Stomach (tissue), 7 donors: Measurements from ENCODE around the gene NUDT9.

DNA sequence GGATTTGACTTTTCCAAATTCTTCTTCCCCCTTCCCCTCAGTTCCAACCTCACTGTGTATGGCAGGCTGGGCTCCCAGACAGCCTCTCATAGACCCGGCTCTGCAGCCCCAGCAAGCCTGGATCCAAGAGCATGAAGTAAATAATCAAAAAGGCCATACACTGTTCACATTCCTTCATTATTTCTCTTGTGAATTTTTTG lies 446.7 kb downstream of the NKX6-1 start:
- PRO-cap = unidirectional peak, minus-strand start at position 115 of the sequence
- RAMPAGE, long total RNA, 5 experiments = no peak in any of the 5 experiments
- RRBS = no CpG with 5 or more reads among the region's 1 CpG

DNA sequence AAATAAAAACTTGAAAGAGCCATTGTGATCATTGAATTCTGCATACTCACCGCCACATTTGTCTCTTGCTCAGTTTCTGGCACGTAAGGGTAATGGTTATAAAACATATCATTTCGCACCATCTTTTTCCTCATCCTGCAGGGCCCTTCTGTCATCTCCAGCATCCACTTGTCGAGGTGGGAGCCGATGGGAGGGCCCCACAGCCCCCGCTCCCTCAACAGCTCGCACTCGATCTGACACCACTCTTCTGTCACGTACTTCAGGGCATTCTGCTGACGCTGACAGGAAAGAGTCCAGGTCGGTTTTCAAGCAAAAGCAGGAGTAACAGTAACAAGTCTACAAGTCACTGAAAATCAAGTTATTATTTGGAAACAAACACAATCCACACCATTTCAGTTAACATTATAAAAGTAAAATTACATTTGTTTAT lies 150.4 kb downstream of the CDS1 start:
- PRO-cap = no peak
- RAMPAGE, long total RNA, 5 experiments = start-site peak on the minus strand in 3 of 5 experiments, centred at positions 250 to 379 of the sequence, 15 to 61 reads per replicate
- RRBS = no CpG with 5 or more reads among the region's 11 CpGs

GRCh38 chr4:84937279-84938217 lies 28.9 kb downstream of the WDFY3 start:
- PRO-cap = no peak
- RAMPAGE, long total RNA, 5 experiments = start-site peak on the minus strand in 1 of 5 experiments, at chr4:84937890-84937910 at its widest, 6 reads per replicate
- RRBS = no CpG with 5 or more reads among the region's 6 CpGs

DNA sequence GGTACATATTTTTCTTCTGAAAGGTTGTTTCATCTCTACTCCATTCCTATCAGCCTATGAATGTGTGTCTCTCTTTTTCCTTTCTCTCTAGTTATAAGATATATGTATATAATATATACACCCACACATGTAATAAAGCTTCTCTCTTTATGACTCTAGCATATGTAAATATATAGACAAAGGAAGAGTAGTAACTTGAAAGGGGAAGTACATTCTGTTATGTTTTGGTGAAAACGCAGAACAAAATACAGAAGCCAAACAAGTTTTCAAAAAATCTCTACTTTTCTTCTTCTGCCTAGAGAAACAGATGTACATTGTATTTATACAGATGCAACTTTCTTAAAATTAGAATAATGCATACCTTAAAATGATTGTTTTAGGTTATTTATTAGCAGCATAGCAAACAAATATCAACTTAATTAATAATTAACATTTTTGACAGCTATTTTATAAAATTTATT lies 227.1 kb downstream of the ARHGAP24 start:
- PRO-cap = no peak
- RAMPAGE, long total RNA, 5 experiments = no peak in any of the 5 experiments
- RRBS = no CpG with 5 or more reads among the region's 1 CpG

GRCh38 chr4:85741697-85742301 lies 266.8 kb downstream of the ARHGAP24 start:
- PRO-cap = no peak
- RAMPAGE, long total RNA, 5 experiments = start-site peak on the plus strand in 3 of 5 experiments, at chr4:85742055-85742229 at its widest, 8 to 20 reads per replicate
- RRBS = no CpG with 5 or more reads among the region's 3 CpGs

GRCh38 chr4:85757998-85758802 lies 283.2 kb downstream of the ARHGAP24 start:
- PRO-cap = no peak
- RAMPAGE, long total RNA, 5 experiments = start-site peak on the plus strand in 4 of 5 experiments, at chr4:85758267-85758633 at its widest, 7 to 45 reads per replicate
- RRBS = no CpG with 5 or more reads among the region's 9 CpGs

GRCh38 chr4:85994796-85995781 lies 364.8 kb downstream of the MAPK10 start:
- PRO-cap = no peak
- RAMPAGE, long total RNA, 5 experiments = start-site peak on the plus strand in 3 of 5 experiments, at chr4:85994792-85995671 at its widest, 12 to 45 reads per replicate
- RRBS = no CpG with 5 or more reads among the region's 12 CpGs

- PRO-cap = no peak
- RAMPAGE, long total RNA, 5 experiments = no peak in any of the 5 experiments
- RRBS = no CpG with 5 or more reads among the region's 2 CpGs
These were observed 92.1 kb upstream of the MAPK10 start for GRCh38 chr4:86452008-86452278.

DNA sequence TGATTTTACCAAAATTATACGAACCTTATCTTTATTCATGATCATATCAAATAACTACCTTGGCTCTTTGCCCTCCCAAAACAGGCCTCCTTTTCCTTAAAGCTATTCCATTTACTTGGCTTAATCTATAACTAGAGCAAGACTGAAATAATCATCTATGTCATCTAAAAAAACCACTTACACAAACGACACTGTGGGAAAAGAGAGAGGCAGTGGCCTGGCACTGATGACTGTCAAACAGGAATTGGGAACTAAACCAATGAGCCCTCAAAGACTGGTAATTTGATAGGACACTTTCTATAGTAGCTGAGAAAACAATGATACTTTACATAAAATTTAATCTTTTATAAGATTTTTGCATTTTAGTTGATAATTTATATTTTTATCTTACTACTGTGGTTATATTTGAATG lies 11.7 kb upstream of the PTPN13 start:
- PRO-cap = no peak
- RAMPAGE, long total RNA, 5 experiments = no peak in any of the 5 experiments
- RRBS = no CpG with 5 or more reads among the region's 2 CpGs

- PRO-cap = unidirectional peak, minus-strand start at chr4:87009310
- RAMPAGE, long total RNA, 5 experiments = no peak in any of the 5 experiments
- RRBS = no CpG with 5 or more reads among the region's 4 CpGs
These were observed 74.1 kb downstream of the AFF1 start for GRCh38 chr4:87008600-87009705.

DNA sequence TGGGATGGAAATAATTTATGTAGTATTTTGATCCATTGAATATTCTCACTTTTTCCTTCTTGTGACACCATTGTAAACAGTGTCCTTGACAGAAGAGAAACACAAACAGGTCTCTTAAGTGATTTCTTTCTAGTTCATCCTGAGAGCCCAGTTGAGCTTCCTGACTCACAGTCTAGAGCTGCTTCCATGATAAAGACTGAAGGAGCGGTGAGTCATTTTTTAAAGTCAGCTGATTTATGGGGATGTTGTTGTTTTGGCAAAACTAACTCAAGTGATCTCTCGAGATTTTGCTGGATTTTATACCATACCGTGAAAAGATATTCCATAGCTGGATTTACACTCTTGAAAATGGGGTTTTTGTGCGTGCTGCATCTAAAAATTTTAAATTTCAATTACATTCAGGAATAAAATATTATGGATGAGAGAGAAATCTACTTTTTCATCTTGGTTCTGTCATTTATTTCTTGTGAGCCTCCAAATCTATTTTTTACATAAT lies 76.9 kb downstream of the AFF1 start:
- PRO-cap = no peak
- RAMPAGE, long total RNA, 5 experiments = no peak in any of the 5 experiments
- RRBS = no CpG with 5 or more reads among the region's 4 CpGs

DNA sequence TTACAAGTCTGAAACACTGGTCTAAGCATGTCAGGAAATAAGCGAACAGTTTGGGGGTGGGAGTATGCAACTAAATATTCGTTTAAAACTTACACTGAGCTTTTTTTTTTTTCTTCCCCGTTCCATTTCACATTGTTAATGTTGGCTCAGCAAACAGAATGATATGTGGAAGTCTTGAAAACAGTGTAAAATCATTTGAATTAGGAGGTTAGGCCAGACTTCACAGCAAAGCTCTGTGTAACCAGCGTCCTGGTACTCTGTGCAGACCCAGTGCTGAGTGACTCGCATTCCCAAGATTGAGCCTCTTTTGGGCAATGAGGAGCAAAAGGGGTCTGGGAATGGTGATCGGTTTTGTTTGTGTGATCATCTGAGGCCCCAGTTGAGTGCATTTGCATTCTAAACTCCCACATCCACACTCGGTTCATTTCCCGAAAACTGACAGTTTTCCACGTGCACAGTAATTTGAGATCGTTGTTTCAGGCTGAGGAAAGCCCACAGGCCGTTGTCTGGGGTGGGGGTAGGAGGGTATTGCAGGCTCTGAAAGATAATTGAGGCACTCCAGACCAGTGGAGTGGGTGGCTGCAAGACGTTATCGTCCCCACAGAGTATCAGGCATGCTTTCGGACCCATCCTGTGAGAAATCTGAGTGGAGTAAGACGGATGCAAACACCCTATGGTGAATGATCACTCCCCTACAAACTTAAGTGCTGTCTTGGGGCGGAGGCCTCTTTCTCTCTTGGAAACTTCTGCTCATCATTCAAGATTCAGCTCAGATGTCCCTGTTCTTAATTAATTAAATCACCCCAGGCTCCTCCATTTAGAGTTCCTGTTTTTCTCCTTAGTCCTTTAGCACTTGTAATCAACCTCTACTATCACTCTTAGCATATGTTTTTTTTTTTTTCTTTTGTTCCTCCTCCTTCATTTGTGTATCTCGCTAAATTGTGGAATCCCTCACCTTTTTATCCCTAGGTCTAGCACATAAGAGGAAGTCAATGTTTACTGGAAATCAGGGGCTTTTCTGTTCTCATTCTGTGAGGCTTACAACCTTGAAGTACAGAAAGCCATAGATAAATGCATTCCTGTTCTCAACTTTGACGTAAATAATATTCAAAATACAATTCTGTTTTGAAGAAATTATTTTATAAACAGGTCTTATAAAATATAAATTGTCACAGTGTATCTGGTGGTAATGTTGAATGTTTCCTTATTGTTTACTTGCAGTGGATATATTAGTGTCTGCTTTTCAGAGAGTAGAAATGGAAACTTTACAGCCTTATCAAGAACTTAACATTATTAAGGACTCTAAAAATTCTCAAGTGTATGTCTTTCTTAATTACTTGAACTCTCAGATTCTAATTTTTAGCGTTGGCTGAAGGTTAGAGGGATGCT lies 96.2 kb downstream of the AFF1 start:
- PRO-cap = unidirectional peak, minus-strand start at position 644 of the sequence
- RAMPAGE, long total RNA, 5 experiments = no peak in any of the 5 experiments
- RRBS = no CpG with 5 or more reads among the region's 19 CpGs

DNA sequence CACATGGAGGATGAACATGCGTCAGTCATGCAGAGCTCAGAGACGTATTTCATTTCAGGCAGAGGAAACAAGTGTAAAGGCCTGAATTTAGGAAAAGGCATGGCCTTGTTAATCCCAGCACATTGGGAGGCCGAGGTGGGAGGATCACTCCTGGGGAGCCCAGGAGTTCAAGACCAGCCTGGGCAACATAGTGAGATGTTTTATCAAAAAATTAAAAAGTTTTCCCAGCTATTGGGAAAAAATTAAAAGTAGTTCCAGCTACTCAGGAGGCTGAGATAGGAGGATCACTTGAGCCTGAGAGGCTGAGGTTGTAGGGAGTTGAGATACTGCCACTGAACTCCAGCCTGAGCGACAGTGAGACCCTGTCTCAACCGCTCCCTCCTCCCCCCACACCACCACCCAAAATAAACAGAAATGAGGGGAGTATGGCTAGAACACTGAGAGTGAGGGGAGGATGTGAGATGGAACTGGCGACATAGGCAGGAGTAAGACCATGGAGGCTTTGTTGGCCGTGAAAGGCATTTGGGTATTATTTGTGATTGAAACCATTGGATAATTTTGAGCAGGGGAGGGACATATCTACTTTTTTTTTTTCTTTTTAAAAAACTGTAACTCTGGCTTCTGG lies 117.3 kb downstream of the AFF1 start:
- PRO-cap = no peak
- RAMPAGE, long total RNA, 5 experiments = no peak in any of the 5 experiments
- RRBS = no CpG with 5 or more reads among the region's 7 CpGs

DNA sequence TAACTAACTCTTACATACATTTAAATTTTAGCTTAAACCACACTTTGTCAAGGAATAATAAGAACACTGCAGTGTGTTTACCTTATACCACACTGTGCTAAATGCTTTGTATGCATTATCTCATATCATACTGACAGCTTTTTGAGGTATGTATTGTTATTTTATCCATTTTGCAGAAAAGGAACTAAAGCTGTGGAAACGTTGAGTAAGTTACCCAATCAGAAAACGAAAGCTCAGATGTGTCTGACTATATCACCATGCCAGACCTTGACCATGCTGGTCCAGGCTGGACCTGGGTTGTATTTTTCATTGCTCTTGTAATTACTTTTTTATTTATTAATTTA lies 2.1 kb downstream of the HSD17B11 start:
- PRO-cap = no peak
- RAMPAGE, long total RNA, 5 experiments = no peak in any of the 5 experiments
- RRBS = no CpG with 5 or more reads among the region's 2 CpGs

- PRO-cap = no peak
- RAMPAGE, long total RNA, 5 experiments = no peak in any of the 5 experiments
- RRBS = no CpG with 5 or more reads among the region's 10 CpGs
These were observed 626 bp upstream of the HSD17B11 start for GRCh38 chr4:87391648-87391979.

DNA sequence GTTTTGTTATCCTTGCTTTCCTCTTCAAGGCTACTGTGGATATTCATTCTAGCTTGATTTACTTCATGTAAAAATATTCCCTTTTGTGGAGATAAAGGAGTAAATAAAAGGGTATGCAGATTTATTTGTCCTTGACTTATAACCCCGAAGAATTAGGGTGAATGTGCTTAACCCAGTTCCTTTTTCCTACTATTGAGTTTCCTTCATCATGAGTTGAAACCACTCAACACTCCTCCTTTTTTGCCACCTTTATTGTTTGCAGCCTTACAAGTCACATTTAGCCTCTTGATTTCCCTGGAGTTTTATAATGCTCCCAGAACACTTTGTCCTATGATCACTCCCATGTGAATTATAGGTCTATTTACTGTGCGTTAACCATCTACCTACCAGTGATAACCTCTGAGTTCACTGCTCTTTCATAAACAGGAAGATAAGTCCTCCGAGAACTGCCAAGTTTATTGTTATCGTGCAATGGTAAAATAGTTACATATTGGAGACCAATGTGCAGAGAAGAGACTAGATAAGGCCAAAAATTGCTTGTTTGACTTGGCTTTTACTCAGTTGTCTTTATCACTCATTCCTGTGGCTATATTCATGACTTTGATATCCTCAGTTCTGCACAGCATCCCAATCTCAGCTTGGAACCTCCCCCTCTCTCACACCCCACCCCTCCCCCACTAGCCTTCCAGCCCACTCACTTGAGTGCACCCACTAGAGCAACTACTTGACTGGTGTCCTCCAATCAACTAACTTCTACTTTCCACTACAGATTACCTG lies 13.0 kb upstream of the NUDT9 start:
- PRO-cap = no peak
- RAMPAGE, long total RNA, 5 experiments = no peak in any of the 5 experiments
- RRBS = no CpG with 5 or more reads among the region's 4 CpGs

GRCh38 chr4:87422106-87423307 lies at the start of gene NUDT9:
Gene NUDT9, plus strand, starts transcription at chr4:87422573.
- PRO-cap = bidirectional peak, plus-strand start at chr4:87422643, minus-strand start at chr4:87422509; unidirectional peak, plus-strand start at chr4:87422885; unidirectional peak, minus-strand start at chr4:87422974
- RAMPAGE, long total RNA, 5 experiments = start-site peak on the plus strand in 4 of 5 experiments, at chr4:87422567-87422935 at its widest, 16 to 199 reads per replicate
- RRBS = no CpG with 5 or more reads among the region's 63 CpGs

DNA sequence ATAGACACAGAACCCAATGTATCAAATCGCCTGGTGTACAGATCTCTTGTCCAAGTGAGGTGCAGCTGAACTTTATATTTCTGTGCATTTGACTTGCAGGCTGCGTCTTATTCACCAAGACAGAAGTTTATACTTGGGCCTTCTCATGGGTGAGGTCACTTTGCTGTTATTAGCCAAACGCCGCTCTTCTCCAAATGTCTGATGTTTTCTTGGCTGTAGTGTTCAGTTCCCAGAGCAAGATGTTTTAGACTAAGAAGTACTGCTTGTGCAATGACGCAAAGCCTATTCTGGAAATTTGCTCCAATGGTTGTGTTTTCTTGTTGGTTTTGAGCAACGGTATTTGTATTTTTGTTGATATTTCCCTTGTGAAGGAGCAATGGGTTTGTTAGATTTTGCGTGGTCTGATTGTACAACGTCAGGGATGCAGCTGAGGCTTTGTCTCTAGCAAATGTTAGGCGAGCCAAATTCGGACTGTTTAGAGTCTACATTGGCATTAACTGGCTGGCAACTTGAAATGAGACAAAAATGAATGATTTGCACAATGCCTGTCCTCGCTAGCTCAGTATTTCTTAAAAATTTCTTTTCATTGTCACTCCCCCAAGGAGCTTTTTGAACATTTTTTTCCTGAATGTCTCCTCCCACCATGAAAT lies 11.4 kb upstream of the SPARCL1 start:
- PRO-cap = bidirectional peak, plus-strand start at position 388 of the sequence, minus-strand start at position 195 of the sequence
- RAMPAGE, long total RNA, 5 experiments = no peak in any of the 5 experiments
- RRBS = no CpG with 5 or more reads among the region's 11 CpGs

DNA sequence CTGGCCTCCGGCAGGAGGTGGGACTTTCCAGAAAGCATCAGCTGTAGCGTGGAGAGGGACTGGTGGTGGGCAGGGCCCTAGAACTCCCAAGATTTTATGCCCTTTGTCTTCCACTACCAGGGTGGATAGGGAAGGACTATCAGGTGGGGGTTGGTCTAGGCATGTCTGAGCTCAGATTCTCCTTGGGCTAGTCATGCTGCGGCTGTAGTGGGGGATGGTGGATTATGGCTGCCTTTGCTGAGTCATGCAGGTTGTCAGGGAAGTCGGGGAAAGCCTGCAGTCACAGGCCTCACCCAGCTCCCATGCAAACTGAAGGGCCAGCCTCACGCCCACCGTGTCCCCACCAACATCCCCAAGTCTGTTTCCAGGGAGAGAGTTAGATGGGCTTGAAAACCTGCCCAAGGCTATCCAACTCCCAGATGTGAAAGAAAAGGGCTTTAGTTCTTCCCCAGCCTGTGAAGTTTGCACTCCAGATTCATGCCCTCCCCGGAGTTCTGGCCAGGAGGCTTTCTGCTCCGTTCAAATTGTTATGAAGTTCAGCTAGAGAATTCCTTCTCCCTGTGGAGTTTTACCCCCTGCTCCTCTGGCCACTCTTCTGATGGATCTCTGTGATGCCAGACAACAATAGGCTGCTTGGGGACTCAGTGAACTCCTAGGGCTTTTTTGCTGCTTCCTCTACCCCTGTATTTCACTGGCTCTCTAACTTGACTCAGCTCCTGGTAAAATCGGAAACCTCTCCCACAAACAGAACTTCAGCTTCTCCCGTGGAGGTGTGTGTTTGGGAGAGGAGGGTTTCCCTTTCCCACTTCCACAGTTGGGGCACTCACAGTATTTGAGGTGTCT lies 13.3 kb upstream of the MEPE start:
- PRO-cap = no peak
- RAMPAGE, long total RNA, 5 experiments = no peak in any of the 5 experiments
- RRBS = no CpG with 5 or more reads among the region's 10 CpGs

DNA sequence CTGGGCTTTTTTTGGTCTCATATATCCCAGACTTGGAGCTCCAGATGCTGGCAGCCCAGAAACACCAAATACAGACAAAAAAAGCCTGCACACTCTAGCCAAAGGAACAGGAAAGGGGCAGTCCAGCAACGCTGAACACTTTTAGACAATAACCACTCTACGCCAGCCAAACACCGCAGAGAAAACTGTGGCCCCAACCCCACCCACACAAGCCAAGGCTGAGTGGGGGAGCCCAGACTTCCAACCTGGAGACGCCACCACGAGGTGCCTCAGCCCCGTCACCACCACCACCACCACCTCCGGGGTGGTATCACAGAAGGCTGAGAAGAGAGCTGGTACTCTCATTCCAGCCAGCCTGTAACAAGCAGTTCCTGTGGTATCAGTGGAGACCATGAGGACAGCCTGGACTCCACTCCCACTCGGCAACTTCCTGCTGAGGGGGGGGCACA lies 22.8 kb downstream of the MEPE start:
- PRO-cap = no peak
- RAMPAGE, long total RNA, 5 experiments = no peak in any of the 5 experiments
- RRBS = no CpG with 5 or more reads among the region's 8 CpGs